GM12891 (cell line): ENCODE results near the gene YARS2.

- RRBS, result no CpG with 5 or more reads among the region's 1 CpG
Measured at GRCh38 chr12:32455793-32456159, 56.4 kb downstream of the FGD4 start.

- RRBS, result no CpG with 5 or more reads among the region's 6 CpGs
Measured at GRCh38 chr12:32550356-32550641, 128.8 kb upstream of the DNM1L start.

DNA sequence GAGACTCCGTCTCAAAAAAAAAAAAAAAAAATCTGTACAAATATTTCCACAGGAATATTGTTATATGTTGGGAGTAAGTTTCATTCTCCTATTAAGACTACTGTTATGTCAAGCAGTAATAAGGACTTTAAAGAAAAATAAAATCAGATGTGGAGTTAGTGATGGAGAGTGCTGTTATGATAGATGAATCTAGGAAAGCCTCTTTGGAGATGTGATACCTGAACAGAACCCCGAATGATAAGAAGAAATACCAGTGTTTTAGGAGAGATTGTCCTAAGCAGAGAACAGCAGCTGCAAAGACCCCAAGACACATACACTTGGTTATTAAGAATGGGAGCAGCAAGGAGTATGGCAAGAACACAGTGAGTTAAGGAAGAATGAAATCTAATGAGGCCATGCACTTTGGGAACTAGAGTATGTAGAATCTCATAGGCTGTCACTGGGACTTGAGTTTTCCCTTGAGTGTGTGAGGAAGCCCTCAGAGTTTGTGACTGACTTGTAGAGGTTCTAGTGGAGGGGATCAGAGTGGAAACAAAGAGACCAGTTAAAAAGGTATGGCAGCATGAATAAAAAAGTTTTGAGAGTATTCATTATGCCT lies 98.1 kb upstream of the DNM1L start:
- RRBS, result no CpG with 5 or more reads among the region's 2 CpGs

- RRBS, result no CpG with 5 or more reads among the region's 9 CpGs
Measured at GRCh38 chr12:32615572-32616082, 63.5 kb upstream of the DNM1L start.

- RRBS, result no CpG with 5 or more reads among the region's 73 CpGs
Measured at GRCh38 chr12:32754970-32756221, at the start of gene YARS2. Gene YARS2, minus strand, starts transcription at chr12:32755897.

- RRBS, result no CpG with 5 or more reads among the region's 6 CpGs
Measured at GRCh38 chr12:32983835-32984469, 87.4 kb upstream of the PKP2 start.

DNA sequence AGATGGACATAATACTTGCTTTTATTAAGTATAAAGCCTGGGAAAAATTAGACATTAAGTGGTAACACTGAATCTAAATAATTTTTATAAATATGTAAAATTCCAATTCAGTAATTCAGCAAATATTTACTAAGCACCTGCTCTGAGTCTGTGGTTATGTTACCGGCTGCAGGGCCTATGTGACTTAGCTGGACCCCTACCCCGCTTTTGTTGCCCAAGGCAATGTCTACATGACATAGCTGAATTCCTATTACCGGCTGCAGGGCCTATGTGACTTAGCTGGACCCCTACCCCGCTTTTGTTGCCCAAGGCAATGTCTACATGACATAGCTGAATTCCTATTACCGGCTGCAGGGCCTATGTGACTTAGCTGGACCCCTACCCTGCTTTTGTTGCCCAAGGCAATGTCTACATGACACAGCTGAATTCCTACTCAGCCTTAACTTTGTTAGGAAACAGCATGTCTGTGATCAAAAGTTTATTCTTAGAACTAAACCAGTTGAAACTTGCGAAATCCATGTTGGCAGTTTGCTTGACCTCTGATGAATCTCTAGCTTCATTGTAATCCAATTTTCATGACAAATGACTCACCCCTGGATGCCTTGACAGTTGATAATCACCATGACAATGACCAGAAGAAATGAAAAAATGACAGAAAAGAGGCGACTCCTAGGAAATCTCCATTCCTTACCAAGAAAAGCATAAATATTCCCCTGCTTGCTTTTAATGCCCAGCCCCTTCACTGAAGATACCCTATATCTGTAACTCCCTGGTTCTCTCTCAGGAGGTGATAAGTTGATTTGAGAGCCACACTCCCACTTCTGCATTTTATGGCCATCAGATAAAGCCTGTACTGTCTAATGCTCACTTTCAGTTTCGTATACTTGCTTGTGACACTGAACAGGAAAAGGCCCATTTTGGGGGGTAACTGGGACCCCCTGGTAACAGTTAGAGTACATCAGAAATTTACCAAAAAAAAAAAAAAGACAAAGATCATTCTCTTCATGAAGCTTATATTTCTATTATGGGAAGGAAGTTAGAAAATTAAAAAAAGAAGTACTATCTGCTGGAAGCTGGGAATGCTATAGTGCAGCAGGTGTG lies 148.4 kb upstream of the SYT10 start:
- RRBS, result no CpG with 5 or more reads among the region's 8 CpGs

DNA sequence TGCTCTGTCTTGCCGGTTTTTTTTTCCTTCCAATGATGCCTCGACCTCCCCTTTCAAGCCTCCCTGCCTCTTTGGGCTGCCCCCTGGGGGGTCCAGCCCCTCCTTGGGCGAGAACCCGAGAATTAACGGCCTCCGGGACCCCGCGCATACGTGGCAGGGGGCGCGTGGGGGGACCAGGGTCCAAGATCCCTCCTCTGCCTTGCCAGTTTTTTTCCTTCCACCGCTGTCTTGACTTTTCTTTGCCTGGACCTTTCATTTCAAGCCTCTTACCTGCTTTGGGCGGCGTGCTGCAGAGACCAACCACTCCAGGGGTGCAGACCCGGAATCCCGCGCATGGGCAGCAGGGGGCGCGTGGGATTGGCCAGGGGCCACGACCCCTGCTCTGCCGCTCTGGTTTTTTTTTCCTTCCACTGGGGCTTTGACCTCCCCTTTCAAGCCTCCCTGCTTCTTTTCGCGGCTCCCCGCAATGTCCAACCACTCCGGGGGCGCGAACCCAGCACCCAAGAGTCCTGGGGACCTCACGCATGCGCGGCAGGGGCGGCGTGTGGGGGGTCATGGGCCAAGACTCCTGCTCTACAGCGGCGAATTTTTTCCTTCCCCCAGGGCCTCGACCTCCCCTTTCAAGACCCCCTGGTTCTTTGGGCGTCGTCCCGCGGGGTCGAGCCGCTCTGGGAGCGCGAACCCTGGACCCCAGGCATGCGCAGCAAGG lies 325.0 kb downstream of the ALG10 start:
- RRBS, result 50% methylated on average over 1 of the region's 44 CpGs

DNA sequence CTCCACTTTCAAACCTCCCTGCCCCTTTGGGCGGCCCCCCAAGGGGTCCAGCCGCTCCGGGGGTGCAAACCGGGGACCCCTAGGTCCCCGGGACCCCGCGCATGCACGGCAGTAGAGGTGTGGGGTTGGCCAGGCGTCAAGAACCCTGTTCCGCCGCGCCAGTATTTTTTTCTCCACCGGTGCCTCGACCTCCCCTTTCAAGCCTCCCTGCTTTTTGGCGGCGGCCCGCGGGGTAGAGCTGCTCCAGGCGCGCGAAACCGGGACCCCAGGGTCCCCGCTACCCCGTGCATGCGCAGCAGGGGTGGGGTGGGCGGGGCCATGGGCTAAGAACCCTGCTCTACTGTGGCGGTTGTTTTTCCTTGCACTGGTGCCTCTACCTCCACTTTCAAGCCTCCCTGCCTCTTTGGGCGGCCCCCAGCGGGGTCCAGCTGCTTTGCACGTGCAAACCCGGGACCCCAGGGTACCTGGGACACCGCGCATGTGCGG lies 326.5 kb downstream of the ALG10 start:
- RRBS, result 45% methylated on average over 14 of the region's 34 CpGs

GRCh38 chr12:38053518-38054052 lies 263.0 kb upstream of the ALG10B start:
- RRBS, result no CpG with 5 or more reads among the region's 20 CpGs

DNA sequence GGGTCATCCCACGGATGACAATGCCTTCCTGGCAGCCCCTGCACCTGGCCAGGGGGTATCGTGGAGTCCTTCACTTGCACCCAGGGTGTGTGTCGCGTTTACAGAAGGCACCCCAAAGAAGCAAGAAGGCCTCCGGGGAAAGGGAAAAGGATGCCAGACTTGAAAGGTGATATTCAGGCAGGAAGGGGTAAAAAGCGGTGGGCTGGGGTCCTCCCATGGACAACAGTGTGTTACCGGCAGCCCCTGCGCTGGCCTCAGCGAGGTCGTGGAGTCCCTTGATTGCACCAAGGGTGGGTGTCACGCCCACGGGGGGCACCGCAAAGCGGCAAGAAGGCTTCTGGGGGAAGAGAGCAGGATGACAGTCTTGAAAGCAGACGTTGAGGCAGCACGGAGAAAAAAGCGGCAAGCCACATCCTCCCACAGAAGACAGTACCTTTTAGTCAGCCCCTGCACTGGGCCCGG lies 162.6 kb upstream of the ALG10B start:
- RRBS, result 100% methylated on average over 1 of the region's 18 CpGs

GRCh38 chr12:38317180-38317619 lies 626 bp downstream of the ALG10B start:
- RRBS, result no CpG with 5 or more reads among the region's 4 CpGs

GRCh38 chr12:38906434-38907273 lies 1.3 kb upstream of the CPNE8 start:
- RRBS, result 4% methylated on average over 7 of the region's 39 CpGs

DNA sequence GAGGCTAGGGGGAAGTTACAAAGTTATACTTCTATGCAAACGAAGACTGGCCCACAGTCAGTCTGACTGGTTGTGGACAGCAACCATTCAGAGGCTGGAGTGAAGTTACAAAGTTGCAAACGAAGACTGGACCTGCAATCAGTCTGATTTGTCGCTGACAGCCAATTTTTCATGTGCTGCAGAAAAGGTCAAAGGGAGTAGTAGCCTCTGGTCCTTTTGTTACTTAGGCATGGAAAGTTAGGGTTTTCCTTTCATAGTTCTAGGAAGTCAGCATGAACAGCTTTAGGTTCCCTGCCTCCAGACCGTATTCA lies 78.0 kb upstream of the CPNE8 start:
- RRBS, result no CpG with 5 or more reads among the region's 4 CpGs

DNA sequence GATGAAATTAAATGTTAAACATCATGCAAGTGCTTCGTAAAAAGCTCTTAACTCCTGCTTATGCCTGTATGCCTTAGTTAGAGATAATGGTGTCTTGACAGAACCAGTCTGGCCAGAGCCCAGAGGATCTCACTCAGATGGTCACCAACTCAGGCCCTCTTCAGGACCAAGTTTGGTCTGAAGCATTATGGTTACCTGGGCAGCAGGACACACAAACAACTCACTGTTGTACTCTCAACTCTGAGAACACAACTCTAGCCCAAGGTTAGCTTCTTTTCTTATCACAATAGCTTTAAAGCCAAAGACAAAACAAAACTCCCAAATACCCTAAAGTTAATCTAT lies 115.4 kb downstream of the KIF21A start:
- RRBS, result no CpG with 5 or more reads among the region's 1 CpG

DNA sequence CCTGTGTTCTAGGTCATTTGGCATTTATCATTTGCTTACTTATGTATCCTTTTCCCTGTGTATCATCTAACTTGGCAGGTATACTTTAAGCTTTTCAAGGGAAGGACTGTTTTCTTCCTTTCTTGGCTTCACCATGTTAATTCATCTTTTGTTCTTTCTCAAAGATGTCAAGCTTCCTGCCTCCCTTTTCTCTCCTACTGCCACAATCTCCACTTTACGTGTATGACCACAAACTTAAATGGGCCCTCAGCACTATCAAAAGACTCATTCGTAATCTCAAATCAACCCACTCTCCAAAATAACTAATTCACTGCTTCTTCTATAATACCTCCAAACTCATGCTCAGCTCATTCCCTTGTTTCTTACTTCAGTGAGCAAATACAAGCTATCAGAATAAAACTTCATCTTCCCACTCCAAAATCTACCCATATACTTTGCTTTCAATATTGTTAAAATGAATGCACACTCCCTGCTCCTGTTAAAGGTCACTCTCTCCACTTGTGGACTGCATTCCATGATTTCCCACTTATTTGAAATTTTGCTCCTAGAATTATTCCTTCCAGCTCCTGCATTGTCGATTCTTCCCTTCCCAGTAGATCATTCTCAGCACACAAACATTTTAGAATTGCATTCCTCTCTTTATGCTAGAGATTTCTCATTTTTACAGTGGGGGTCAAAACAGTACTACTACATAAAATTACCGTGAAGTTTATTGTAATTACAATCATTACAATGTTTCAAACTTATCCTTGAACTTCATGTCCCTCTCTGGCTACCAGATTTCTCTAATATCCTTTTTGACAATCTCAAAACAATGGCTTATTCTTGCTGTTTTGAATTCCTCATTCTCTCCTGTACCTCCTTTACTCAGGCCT lies 36.1 kb downstream of the KIF21A start:
- RRBS, result no CpG with 5 or more reads among the region's 4 CpGs

GRCh38 chr12:39978207-39978519 lies 127.7 kb downstream of the SLC2A13 start:
- RRBS, result no CpG with 5 or more reads among the region's 15 CpGs

DNA sequence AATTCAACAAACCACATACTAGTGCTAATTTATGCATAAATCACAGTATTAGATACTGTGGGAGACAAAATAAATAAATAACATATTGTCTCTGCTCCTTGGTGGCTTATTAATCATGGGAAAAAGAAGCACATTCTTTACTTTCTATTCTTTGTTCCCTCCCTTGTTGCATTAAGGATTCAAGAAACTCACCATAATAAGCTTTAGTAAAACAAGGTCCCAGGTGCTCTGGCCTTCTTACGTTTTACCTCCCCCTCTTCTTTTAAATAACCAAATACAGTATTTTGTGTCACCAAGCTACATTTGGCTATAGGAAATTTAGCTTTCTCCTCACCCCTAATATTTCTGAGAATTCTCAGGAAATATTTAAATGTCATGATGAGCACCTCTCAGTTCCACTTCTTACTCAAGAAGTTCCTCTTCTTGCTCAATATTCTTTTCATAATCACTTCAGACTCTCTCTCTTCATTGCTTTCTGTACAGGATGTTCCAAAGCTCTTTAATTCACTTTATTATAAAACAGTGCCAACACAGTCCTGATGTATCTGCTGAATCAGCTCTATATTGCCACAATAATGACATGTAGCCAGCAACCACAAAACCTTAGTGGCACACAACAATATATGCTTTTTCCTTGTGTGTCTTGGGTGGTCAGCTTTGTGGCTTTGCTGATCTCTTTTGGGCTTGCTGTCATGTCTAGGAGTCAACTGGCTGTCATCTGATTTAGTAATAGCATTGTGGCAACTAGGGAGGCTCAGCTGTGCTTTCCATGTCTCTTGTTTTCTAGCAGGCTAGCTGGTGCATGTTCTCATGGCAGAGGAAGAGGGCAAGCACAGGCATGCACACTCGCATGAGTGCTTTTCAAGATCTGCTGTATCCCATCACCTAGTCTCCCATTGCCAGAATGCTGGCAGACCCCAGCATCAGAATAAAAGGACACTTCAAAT lies 52.6 kb upstream of the SLC2A13 start:
- RRBS, result no CpG with 5 or more reads among the region's 2 CpGs

DNA sequence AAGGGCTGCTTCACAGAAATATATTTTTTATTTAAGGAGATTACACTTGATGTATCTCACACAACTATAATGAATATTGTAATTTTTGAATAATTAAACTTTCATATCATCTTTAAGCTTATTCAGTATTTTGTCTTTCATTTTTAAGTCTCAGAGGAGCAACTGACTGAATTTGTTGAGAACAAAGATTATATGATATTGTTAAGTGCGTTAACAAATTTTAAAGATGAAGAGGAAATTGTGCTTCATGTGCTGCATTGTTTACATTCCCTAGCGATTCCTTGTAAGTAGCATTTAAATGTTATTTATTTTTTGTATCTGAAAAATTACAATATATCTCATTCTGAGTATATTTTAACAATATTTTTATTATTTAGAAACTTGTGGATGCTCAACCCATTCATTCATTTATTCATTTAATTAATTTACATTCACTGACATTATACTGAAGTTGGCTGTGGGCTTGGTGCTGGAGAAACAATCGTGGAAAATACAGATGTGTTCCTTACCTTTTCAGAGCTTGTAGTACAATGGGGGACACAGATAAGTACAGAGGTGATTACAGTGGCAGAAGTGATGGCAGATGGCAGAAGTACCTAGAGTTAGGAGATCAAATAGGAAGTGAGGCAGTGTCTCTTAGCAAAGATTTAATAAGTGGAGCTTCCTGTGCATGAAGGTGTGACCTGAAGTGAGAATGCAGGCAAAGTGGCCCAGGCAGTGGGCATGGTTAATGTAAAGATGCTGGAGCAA lies 15.7 kb downstream of the LRRK2 start:
- RRBS, result no CpG with 5 or more reads among the region's 3 CpGs

DNA sequence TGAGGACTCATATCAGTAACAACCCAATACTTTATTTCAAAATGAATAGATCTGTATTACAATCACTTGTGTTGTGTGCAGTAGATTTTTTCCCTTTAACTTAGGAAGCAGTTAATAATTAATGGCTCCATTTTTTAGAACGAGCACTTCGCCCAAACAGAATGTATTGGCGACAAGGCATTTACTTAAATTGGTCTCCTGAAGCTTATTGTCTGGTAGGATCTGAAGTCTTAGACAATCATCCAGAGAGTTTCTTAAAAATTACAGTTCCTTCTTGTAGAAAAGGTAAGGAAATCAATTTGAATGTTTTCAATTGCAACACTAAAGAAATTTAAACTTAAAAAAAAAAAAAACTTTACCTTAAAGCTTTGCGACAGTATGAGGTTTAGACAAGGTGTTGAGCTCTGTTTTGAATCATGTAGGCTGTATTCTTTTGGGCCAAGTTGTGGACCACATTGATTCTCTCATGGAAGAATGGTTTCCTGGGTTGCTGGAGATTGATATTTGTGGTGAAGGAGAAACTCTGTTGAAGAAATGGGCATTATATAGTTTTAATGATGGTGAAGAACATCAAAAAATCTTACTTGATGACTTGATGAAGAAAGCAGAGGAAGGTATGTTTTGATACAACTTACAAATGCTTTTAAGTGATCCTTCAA lies 97.2 kb downstream of the LRRK2 start:
- RRBS, result no CpG with 5 or more reads among the region's 4 CpGs